Daoy (cell line): Measurements from ENCODE around the genes NLRC4 and FAM98A.

- RAMPAGE, long total RNA: no peak
Measured at GRCh38 chr2:30417157-30417855, 29.7 kb upstream of the LCLAT1 start.

GRCh38 chr2:30661129-30661524, 146.1 kb downstream of the CAPN13 start:
- RAMPAGE, long total RNA: no peak

- RAMPAGE, long total RNA: no peak
Measured at GRCh38 chr2:30664847-30665344, 142.3 kb downstream of the CAPN13 start.

GRCh38 chr2:30775882-30776198, 31.4 kb downstream of the CAPN13 start:
- RAMPAGE, long total RNA: no peak

DNA sequence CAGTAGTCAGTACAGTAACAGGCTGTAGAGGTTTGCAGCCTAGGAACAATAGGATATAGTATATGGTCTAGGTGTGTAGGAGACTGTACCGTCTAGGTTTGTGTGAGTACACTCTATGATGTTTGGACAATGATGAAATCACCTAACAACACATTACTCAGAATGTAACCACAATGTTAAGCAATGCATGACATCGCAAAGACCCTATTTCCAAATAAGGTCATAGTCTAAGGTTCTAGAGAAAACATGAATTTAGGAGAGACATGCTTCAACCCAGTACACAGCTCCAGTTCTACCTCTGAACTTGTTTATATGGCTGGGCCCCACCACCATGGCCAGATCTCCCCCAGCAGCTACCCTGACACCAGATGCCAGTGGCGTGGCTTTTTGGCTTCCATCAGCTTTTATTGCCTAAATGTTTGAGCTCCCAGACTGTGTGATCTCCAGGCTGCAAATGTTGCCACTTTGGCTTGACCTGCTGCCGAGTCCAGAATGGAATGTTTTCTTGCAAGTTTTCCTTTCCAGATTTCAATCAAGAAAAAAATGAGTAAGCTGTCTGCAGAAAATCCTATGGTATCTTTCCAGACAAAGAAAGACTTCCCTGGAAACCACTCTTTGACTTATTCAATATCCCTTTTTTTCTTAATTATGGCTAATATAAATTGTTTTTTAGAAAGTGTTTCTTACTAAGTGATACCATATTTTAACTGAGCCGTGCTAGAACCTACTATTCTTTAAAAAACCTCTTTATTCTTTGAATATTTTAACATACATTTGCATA, 21.8 kb downstream of the SRD5A2 start:
- RAMPAGE, long total RNA: no peak

DNA sequence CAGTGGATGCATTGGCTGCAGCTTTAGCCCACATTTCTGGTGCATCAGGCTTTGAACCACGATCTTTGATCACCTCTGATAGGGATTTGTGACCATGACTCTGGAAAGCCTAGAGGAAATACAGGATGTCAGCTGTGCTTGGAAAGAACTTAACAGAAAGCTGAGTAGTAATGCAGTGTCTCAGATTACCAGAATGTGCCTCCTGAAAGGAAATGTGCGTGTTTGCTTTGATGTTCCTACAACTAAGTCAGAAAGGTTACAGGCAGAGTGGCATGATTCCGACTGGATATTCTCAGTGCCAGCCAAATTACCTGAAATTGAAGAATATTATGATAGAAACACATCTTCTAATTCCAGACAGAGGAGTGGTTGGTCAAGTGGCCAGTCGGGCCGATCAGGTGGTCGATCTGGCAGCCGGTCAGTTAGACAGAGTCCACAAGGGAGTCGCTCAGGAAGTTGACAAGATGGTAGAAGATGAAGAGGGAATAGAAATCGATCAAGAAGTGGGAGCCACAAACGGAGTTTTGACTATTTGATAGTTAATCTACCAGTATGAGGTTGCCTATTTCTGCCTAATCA, 37.9 kb downstream of the SLC30A6 start:
- RAMPAGE, long total RNA: no peak

DNA sequence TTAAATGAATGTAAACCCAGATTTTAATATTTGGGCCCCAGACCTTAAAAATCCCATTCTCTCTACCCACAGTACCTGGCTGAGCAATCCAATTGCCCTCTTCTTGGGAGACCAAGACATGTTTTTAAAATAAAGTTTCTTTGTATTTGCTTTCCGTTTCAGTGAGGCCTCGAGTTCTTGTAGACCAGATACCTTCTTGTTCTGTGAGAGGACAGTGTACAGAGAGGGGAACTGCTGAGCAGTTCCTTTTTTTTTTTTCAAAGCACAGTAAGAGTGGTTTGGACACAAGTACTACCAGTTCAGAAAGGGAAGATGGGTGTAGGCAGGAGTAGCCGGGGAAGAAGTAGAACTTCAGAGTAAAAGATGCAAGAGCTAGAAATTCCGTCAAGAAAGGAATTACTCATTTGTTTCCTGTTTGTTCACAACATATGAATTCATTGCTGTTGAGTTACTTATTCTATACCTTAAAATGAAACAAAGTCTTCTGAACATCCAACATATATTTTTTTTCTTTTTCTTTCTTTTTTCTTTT, at the start of gene NLRC4:
TSS of gene NLRC4 (minus strand) at position 224 of the 532 bp plus-strand sequence.
- RAMPAGE, long total RNA: no peak

DNA sequence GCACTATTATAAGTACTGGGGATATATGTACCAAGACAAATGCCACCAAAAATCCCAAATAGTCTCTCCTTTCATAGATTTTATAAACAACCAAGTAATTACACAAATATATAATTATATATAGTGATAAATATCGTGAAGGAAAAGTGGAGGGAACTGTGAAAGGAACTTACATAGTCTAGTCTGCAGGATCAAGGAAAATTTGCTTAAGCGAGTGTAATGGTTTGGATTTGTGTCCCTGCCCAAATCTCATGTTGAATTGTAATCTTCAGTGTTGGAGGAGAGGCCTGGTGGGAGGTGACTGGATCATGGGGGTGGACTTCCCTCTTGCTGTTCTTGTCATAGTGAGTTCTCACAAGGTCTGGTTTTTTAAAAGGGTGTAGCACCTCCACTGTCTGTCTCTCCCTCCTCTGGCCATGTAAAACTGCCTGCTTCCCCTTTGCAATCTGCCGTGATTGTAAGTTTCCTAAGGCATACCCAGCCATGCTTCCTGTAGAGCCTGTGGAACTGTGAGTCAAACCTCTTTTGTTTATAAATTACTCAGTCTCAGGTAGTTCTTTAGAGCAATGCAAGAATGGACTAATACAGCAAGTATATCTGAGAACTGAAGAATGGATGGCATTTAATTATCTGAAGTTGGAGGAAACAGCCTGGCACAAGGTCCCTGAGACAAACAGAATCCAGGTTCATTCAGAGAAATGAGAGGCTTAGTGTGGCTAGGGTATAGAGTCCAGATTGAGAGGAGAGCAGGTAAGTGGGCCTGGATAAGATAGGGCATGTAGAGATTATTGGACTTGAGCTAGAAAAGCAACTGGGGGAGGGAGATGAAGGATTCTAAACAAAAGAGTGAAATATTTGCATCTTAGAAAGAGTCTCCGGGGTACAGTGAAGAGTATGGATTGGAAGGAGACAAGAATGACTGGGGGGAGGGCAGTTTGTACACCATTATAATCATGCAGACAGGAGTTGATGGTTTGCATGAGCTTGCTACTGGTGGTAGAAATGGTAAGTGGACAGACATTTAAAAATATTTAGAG, 6.7 kb downstream of the YIPF4 start:
- RAMPAGE, long total RNA: no peak

- RAMPAGE, long total RNA: no peak
Measured at GRCh38 chr2:32305394-32306282, 27.9 kb downstream of the YIPF4 start.

- RAMPAGE, long total RNA: no peak
Measured at GRCh38 chr2:32398492-32398950, 41.7 kb downstream of the BIRC6 start.

DNA sequence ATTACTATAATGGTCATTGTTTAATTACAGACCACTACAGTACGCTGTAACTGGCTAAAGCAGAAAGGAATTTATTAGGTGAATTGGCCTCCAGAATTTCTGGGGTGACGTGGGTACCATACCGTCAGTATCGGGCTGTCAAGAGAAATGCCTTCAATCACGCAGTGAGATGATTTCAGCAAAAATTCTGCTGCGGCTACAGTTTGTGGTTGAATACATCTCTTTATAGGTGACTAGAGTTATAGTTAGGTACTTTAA, 128.2 kb downstream of the TTC27 start:
- RAMPAGE, long total RNA: no peak

DNA sequence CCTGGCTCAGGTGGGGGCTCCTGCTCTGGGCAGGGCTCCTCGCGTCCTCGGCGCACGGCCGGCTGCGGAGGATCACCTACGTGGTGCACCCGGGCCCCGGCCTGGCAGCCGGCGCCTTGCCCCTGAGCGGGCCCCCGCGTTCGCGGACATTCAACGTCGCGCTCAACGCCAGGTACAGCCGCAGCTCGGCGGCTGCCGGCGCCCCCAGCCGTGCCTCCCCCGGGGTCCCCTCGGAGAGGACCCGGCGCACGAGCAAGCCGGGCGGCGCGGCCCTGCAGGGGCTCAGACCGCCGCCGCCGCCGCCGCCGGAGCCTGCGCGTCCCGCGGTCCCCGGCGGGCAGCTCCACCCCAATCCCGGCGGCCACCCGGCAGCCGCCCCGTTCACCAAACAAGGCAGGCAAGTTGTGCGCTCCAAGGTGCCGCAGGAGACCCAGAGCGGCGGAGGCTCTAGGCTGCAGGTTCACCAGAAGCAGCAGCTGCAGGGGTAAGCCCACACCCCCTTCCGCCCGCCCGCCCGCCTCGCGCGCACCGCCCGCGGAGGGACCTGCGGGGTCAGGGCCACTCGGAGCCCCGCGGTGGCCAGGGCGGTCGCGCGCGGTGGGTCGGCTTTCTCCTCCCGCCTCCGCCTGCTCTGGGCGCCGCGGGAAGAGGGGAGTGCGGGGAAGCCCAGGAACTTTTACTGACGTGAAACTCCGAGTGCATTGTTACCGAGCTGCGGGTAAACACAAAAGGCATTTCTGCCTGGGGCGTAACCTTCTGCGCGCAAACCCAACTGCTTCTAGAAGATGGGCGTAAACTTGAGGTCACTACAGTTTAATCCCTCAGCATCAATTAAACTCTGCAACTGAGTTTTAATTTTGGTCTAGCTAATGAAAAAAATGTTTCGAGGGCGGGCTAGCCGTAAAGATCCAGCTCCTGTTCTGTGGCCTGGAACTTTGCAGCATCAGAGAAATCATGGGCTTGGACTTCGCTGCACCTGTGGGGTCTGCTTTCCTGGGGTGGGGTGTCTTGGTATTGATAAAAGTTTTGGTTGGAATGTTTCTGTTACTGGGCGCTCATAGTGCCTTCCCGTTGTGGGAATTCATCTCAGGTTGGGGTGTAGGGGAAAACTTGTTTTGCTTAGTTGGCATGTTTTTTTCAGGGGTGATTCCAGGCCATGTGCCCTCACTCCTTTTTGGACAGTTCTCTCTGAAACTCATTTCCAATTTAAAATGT, 989 bp downstream of the LTBP1 start:
- RAMPAGE, long total RNA: no peak

DNA sequence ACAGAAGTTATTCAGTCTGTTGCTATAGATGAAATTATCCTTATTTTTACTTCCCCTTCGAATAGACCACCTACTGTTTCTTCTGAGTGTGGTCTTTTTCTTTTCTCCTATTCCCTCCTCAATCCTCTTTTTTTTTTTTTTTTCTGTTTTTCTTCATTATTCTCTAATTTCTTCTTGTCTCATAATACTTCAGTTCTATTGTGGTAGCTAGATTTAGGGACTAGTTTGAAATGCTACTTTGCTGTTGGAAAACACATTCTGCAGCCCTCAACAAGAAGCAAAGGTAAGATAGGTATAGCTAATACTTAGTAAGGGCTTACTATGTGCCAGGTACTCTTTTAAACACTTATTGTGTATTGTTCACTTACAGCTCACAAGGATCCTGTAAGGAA, 75.4 kb downstream of the LTBP1 start:
- RAMPAGE, long total RNA: no peak

GRCh38 chr2:33038863-33039277, 92.1 kb downstream of the LTBP1 start:
- RAMPAGE, long total RNA: no peak

- RAMPAGE, long total RNA: no peak
Measured at GRCh38 chr2:33133256-33134095, 186.7 kb downstream of the LTBP1 start.

DNA sequence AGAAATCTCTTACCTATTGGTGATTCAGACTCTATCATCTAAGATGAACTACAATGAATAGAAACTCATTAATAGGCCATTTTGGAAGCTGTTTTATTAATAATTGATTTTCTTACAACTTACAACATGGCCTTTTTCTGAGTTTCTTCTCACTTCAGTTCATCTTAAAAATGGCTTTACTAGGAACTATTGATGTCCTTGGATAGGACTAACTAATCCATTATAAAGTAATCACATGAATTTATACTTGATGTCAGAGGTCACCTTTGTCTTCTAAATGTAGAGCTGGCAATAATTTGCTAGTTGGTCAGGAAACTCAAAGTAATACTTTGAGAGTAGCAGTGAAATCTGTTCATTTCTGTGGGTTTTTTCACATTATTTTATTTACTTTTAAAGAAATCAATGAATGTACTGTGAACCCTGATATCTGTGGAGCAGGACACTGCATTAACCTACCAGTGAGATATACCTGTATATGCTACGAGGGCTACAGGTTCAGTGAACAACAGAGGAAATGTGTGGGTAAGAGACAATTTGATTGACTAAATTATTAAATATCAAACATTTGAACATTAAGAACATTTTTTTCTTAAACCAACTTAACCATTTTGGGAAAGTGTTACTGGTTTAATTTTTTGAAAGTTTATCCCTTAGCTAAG, 203.1 kb upstream of the RASGRP3 start:
- RAMPAGE, long total RNA: no peak

GRCh38 chr2:33342671-33343153, 133.7 kb upstream of the RASGRP3 start:
- RAMPAGE, long total RNA: no peak

DNA sequence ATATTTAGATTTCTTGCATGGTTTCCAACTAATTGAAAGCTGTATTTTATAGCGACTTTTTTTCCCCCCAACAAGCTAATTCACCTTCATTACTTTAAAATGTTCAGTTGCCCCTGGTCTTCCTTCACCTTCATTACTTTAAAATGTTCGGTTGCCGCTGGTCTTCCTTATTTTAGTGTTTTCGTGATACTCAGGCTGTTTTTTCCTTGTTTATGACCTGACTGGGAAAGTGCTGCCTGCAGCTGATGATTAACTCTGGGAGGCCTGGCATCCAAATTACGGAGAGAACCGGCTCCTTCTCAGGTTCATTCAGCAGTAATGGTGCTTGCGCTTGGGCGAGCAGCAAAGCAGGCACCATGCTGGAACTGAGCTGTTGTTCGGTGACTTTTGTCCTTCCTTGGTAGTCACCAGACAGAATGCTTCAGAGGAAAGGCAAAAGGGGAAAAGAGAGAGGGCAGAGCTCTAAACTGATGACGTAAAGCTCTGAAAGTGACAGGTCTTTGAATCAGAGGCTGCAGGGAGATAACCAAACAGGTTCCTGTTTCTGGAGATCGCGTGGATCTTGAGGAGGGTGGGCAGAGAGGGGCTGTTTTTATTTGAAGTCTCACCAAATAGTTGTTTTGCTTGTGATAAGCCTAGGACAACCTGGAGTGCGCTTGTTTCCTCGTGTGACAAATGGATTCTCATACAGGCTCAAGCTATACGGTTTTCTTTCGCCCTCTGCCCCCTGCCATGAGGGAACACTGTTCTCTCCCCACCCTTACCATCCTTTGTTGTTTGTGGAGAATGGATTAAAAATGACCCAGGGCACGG, 1.0 kb downstream of the RASGRP3 start:
- RAMPAGE, long total RNA: no peak

DNA sequence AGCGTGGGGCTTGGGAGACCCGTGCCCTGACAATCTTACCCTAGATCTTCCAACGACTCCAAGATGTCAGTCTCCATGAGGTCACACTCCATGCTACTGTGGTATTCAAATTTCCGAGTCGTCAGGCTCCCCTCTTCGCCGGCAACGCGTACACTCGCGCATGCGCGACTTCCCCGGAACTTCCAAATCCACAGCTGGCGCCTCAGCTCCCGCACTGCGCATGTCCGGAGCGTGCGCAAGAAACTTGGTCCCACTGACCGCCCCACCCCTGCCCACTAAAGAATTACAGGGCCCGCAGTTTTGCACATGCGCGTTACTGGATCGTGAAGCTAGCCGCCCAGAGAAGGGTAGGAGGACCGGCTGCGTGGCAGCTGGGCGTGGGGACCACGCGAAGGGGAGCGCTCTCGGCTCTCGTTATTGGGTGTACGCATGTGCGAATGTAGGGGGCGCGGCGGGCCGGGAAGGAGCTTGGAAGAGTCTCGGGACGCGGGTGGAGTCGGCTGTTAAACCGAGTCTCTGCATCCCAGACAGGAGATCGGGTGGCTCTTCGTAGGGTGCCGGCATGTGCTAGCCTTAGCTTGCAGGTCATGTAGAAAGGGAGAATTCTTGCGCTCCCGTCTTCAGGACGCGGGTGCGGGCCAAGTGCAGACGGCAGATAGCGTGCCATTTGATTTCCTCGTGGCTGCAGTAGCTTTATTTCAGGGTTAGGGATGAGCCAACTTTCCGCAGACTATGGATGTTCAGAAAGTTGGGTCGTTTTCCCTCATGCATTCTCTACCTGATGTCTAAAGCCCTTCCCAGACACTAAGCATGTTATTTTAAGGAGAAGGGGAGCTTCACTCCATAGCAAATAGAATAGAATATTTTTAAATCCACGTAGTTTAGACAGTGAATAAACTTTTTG, at the start of gene FAM98A:
TSS of gene FAM98A (minus strand) at position 170 of the 904 bp plus-strand sequence.
- RAMPAGE, long total RNA: start-site peak on the minus strand centred at position 158 of the sequence, 121 bp wide, 103 and 60 reads in 2 replicates

DNA sequence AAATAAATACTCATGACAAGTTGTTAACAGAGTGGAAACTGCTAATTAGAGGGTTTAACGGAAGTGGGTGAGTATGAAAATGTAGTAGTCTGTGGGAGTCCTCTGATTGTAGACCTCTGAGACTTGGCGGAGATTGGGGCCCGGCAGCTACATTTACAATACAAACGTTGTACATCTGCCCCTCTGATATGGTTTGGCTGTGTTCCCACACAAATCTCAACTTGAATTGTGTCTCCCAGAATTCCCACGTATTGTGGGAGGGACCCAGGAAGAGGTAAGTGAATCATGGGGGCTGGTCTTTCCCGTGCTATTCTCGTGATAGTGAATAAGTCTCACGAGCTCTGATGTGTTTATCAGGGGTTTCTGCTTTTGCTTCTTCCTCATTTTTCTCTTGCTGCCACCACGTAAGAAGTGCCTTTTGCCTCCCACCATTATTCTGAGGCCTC, 107.4 kb upstream of the FAM98A start:
- RAMPAGE, long total RNA: no peak